Ascending aorta (tissue), 1 donor: ENCODE data around the genes AAMP and CTDSP1.

- PRO-cap, result no peak
Observed at GRCh38 chr2:217835940-217836185, 166.9 kb downstream of the TNS1 start.

DNA sequence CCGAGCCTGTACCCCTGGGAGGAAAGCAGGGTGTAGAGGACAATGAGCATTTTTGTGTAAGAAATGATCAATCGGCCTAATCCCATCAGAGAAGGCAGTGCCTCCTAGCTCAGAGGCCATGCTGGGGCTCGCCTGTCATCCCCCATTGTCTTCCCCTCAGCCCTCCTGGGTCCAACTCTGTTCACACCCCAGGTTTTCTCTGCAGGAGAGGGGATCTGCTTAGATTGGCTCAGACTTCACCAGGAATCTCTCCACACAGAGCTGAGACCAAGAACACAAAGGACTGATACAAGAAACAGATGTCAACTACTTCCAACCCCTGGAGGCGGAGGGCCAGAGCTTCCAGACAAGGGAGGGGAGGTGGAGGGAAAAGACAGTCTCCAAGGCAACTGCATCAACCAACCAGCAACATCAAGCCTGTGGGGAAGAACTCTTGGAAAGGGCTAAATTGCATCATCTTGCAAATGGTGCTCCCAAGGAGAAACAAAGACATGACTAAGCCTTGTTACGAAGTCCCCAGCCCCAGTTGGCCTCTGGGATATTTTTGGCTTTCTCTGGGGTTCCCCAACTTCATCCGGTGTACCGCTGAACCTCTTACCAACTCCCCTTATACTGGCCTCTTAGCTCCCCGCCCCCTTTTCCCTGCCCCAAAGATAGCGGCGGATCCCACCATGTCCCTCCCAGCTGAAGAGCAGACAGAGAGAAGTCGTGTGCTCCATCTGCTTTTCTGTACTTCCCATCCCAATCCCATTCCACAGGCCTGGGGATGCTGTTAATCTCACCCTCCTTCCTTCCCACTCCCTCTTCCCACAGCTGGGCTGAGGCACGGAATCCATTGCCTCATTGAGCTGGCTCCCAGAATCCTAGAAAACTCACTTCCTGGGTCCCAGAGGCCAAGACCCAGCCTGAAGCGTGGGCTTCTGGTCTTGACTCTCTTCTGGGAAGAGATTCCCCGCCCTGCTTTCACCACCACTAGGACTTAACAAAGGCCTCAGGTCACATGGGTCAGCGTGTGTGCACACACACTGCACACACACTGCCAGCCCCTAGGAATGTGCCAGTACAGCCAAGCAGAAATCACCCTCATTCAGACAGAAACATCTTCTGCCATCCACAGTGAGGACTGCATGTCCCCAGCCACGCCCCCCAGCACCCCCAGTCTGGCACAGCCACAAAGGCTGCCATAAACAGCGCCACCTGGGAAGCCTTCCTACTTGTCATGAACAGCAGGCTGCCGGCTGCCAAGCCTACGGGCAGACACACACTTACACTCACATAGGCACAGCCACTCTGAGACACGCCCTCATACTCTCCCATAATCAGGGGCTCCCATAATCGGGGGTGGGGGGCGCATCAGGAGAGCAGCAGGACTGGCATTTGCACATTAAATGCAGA, 166.1 kb downstream of the TNS1 start:
- PRO-cap, result no peak

DNA sequence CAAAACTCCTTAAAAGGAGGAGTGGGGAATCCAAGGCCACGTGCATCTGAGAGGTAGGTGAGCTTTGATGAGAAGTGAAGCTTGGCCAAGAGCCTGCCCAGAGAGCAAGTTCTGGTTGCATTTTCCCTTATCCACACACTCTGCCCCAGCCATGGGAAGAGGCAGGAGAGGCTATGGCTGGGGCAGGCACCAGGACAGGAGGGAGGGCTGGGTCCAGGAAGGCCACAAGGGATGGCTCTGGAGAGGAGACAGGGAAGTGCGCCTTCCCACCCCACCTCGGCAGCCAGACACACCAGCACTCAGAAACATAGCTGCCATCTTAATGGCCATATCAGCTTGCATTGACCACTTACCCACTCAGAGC, 148.2 kb downstream of the TNS1 start:
- PRO-cap, result no peak

DNA sequence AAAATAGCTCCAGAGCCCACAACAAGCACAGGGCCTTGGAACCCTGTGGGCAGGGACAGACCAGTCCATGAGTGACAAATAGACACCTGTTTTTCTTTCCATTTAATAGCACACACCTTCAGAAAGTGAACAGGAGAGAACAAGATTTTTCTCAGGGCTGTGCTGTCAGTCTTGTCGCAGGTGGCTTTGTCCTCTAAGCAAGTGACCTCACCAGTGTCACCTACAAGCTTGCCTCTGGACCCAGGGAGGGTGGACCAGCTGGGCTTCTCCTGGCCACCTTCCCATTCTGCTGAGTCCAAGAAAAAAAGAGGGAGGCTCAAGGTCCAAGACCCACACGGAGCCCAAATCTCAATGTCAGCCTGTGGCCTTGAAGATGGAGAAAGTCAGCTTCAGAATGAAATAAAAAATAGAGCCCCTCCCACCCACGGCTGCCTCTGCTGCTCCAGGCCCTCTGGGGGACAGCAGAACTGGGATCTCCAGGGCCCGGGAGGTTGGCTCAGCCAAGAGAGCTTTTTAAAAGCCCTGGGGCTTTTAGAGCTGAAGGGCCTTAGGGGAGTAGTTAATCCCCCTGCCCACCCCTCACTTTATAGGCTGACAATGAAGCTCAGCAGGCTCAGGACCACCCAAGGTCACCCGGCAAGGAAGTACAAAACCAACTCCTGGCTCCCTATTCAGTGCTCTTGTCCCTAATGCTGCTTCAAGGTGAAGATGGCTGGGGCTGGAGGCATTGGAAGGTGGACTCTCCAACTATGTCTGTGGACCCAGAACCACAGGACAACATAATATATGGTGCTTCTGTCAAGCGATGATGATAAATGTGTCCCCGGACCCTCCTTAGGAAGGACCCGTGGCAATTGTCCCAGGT, 145.8 kb downstream of the TNS1 start:
- PRO-cap, result no peak

GRCh38 chr2:217944450-217944908, 58.3 kb downstream of the TNS1 start:
- PRO-cap, result no peak

DNA sequence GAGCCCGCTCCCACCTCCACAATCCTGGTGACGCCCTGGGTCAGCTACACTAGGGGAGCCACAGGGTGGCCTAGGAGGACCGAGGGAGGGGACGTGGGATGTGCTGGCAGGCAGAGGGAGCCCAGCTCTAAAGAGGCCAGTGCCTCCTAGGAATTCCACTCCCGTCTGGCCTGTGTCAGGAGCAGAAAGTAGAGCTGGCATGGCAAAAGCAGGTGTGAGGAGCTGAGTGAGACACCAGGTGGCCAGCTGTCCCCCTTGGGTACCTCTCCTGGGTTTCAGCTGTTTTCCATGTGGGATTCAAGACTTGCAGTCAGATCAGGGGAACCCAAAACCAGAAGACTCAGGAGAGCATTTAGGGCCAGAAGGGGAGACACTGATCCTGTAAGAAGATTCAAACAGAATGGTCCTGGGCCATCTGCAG, 49.1 kb downstream of the TNS1 start:
- PRO-cap, result no peak

GRCh38 chr2:217959579-217960152, 43.1 kb downstream of the TNS1 start:
- PRO-cap, result bidirectional peak, plus-strand start at chr2:217959978, minus-strand start at chr2:217959861

GRCh38 chr2:218006567-218007208, 3.9 kb upstream of the TNS1 start:
- PRO-cap, result no peak

DNA sequence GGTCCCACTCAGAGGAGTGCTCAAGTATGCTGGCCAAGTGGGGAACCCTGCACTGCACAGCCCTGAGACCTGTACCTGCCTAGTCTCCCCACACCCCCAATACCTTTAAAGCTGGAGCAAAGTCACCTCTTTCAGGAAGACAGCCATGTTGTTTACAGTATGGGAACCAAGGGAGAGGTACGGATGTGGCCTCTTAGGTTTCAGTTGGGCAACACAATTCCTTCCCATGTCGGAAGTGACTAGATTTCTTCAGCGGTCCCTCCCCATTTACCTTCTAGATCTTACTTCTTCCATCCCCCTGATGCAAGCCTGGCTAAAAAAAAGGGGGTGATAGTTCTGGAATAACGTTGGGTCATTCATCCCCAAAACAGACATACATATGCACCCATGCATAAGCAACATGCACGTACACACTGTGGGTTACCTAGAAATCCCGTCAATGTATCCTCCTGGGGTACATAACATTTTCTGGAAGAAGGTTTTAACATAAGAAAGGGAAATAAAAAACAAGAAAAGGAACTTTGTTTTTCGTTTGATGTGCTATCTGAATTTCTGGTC, 10.6 kb downstream of the CXCR1 start:
- PRO-cap, result no peak

- PRO-cap, result no peak
Observed at GRCh38 chr2:218218738-218219292, 1.8 kb downstream of the ARPC2 start.

GRCh38 chr2:218233677-218234166, 16.7 kb downstream of the ARPC2 start:
- PRO-cap, result no peak

- PRO-cap, result unidirectional peak, minus-strand start at chr2:218270124; unidirectional peak, plus-strand start at chr2:218270519
Observed at GRCh38 chr2:218269971-218270627, at the start of gene AAMP. TSS of gene AAMP (minus strand) at chr2:218270137.

GRCh38 chr2:218270628-218271038, 314 bp downstream of the PNKD start:
- PRO-cap, result no peak

GRCh38 chr2:218278544-218278910, 8.2 kb downstream of the PNKD start:
- PRO-cap, result no peak

DNA sequence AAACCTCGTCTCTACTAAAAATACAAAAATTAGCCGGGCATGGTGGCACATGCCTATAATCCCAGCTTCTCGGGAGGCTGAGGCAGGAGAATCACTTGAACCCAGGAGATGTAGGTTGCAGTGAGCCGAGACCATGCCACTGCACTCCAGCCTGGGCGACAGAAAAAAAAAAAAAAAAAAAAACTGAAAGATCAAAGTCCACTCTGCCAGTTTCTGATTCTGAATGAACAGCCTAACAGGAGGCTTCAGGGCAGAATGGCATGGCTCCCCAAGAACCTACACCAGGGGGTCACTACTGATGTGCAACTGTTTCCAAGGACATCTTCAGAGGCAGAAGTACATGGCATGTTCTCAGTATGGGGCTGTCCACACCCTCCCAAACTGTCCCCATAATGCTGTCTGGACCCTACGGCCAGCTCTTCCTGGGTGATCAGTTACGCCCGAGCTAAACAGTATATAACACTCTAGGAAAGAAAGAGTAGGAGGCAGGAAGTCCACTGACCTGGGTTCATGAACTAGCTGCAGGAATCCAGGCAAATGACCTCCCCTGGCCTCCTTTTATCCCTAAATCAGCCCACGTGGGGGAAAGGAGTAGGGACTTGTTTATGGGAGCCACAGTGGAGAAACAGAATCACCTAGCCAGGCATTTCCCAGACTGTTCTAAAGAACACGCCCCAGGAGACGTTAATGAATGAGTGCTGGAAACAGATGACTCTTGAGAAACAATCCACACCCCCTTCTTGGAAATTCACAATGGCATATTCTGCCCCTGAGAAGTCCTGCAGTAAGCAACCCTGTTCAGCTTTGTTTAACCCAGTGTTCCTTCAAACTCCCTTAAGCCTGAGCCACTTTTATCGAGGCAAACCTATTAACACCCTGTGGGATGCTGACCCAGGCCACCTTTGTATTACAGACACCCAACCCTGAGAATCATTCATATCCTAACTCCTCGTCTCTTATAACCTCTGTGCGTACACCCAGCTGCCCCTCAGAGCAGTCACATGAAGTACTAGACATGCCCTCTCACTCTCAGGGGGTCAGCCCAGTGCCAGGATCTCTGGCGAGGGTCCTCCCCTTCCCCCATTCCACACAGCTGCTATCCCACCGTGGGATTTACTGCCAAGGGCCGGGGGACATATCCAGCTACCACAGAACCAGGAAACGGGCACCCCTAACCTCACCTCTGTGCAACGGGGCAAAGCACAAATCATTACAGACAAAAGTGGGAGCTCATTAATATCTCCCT, 2.4 kb downstream of the TMBIM1 start:
- PRO-cap, result bidirectional peak, plus-strand start at position 772 of the sequence, minus-strand start at position 662 of the sequence

GRCh38 chr2:218367614-218368342, 11.1 kb downstream of the CATIP start:
- PRO-cap, result bidirectional peak, plus-strand start at chr2:218367989, minus-strand start at chr2:218367869

DNA sequence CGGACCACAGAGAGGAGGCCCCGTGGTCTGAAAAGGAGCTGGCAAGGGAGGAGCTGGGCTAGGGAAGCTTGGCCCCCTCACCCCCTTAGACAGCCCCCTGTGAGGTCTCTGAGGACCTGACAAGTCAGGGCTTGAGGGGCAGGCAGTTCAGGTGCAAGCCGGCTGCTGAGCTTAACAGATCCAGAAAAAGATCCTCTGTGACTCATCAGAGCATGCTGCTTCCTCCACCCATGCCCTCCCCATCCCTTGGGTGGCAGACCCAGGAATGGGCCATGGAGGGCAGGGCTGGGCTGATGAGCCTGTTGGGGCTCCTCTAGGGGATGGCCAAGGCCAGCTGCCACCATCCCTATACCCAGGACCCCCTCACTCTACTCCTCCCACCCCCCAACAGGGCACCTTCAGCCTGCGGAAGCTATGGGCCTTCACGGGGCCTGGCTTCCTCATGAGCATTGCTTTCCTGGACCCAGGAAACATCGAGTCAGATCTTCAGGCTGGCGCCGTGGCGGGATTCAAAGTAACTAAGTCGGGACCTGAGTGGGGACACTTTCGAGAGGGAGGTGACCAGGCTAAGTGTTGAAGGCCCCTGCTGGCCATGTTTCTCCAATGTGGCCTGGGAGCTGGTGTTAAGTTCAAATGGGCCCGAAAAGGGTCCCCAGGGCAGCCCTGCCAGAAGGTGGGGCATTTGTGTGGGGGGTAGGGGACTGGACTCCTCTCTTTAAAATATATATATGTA, 1.9 kb downstream of the SLC11A1 start:
- PRO-cap, result no peak

DNA sequence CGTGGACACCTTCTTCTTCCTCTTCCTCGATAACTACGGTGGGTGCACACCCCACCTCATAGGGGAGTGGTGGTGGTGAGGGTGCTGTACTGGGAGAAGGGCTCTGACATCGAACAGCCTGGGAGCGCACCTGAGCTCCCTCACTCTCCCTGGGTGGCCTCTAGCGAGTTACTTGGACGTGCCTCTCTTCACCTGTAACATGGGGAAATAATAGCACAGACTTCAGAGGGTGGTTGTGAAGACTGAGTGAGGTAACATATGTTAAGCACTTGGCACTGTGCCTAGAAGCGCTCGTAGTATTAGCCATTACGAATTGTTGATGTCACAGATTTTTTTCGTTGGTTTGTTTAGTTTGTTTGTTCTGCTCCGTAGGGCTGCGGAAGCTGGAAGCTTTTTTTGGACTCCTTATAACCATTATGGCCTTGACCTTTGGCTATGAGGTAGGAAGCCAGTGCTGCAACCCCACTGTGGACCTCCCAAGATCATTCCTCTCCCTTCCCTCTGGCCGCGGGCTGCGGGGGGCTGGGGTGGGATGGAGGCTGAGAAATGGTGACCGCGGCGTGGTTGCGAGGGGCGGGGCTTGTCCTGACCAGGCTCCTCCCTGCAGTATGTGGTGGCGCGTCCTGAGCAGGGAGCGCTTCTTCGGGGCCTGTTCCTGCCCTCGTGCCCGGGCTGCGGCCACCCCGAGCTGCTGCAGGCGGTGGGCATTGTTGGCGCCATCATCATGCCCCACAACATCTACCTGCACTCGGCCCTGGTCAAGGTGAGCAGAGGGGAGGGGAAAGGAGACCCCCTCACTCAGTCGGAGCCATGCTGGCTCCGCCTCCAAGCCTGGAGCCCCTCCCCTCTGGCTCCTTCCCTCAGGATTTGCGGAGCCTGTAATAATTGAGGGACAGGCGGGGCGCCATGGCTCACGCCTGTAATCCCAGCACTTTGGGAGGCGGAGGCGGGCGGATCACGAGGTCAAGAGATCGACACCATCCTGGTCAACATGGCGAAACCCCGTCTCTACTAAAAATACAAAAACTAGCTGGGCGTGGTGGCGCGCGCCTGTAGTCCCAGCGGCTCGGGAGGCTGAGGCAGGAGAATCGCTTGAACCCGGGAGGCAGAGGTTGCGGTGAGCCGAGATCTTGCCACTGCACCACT, 5.5 kb downstream of the SLC11A1 start:
- PRO-cap, result no peak

- PRO-cap, result no peak
Observed at GRCh38 chr2:218393842-218394754, 5.6 kb upstream of the CTDSP1 start.

DNA sequence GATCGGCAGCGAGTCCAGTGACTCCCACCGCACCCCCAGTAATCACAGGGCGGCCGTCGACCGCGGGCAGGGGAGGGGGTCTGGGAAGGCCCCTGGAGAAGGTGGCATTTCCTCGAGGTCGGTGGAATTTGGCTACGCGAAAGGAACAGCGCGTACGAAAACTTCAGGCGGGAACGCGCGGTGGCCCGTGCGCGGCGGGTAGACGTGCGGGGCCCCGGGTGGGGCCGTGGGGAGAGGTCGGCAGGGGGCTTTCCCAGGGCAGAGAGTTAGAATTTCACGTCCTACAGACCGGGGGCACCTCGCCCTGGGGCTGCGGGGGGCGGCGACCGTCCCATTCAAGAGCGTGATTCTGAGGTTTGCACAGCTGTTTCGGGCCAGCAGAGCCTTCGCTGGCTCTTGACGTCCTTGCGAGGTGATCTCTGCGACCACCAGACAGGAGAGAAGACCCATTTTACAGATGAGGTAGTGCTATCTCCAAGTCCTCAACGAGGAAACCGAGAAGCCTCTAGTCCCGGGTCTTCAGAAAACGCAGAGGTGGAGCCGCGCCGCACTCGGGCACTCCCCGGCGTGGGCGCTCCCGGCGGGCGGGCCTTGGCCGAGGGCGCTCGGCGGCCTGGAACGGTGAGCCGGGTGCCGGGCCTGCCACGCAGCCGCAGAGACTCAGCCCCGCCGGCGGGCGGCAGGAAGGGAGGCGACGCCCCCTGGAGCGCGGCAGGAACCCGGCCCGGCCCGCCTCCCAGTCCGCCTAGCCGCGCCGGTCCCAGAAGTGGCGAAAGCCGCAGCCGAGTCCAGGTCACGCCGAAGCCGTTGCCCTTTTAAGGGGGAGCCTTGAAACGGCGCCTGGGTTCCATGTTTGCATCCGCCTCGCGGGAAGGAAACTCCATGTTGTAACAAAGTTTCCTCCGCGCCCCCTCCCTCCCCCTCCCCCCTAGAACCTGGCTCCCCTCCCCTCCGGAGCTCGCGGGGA, at the start of gene CTDSP1:
Gene CTDSP1 (plus strand): TSS at position 856 of the 967 bp plus-strand sequence.
- PRO-cap, result bidirectional peak, plus-strand start at position 672 of the sequence, minus-strand start at position 528 of the sequence; bidirectional peak, plus-strand start outside the sequence, minus-strand start at position 747 of the sequence